ENCODE data around the gene ZFP69.

- RRBS, result no CpG with 5 or more reads among the region's 3 CpGs
These were observed 15.5 kb downstream of the ZMPSTE24 start for GRCh38 chr1:40273547-40273948.

DNA sequence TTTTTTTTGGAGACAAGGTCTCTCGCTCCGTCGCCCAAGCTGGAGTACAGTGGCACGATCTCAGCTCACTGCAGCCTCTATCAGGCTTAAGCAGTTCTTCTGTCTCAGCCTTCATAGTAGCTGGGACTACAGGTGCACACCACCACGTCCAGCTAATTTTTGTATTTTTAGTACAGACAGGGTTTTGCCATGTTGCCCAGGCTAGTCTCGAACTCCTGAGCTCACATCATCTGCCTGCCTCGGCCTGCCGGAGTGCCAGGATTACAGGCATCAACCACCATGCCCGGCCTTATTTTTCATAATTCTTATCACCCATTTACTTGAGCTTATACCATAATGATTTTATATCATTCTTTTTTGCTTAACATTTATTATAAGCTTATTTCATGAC, 13.3 kb downstream of the SMAP2 start:
- RRBS, result no CpG with 5 or more reads among the region's 9 CpGs

- RRBS, result 89% methylated on average over 3 of the region's 21 CpGs
These were observed 13.9 kb downstream of the SMAP2 start for GRCh38 chr1:40387255-40387971.

DNA sequence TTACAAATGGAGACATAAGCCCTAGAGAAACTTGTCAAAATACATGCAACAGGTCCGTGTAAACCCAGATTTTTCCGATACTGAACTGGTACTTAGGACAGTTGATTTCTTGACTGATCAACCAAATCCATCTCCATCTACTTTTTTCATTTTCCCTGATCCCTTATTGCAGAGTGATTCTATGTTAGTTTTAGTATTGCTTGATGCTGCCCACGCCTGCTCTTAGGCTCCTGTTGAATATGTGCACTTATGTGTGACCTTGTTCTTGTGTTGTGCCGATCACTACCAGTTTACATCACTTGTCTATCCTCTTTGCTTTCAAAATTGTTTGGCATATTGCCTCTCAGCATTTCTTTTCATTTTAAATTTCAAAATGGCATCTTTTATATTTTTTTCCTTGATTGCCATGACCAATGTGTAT, 28.2 kb downstream of the SMAP2 start:
- RRBS, result no CpG with 5 or more reads among the region's 4 CpGs

DNA sequence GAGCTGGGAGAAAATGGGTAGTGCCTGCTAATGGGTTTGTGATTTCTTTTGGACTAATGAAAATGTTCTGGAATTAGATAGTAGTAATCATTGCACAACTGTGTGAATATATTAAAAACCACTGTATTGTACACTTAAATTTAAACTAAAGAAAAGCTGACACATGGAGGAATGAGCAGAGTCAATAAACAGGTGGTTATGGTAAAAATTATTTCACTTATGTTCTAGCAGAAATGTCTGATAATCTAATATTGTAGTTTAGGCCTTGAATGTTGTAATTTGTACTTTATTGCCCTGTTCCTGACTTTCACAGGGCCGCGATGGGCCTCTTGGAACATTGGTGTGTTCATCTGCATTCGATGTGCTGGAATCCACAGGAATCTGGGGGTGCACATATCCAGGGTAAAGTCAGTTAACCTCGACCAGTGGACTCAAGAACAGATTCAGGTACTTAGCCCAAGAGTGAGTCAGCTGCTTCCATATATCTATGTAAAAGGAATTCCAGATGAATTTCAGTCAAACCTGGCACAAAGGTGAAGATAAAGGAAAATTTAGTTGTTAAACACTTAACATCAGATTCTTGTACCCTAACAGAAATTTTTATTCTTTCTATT, 33.0 kb downstream of the SMAP2 start:
- RRBS, result no CpG with 5 or more reads among the region's 4 CpGs

GRCh38 chr1:40410006-40411102, 36.8 kb downstream of the SMAP2 start:
- RRBS, result no CpG with 5 or more reads among the region's 5 CpGs

DNA sequence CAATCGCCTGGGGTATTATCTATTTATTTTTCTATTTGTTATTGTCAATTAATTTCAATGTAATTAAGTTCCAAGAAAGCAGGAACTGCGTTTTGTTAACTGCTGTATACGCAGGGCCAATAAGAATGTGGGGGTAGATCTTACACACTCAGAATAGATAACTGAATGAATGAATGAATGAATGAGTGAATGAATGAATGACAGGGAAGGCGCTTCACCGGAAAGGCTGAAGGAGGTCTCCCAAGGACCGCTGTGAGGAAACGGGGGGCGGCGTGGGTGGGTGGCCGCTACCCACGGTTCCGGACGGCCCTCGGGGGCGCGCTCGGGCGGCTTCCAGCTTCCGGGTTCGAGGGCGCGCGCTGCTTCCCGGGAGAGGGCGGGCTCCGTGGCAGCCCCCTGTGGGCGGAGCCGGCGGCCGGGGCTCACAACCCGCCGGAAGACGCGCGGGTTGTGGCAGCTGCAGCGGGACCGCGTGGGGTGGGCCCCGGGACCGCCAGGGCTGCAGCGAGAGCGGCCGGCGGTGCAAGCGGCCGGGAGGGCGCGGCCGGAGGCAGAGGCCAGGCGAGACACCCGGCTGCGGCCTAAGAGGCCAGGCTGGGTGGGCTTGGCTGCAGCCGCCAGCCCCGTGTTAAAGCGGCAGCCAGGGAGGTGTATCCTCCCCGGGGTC, at the start of gene ZFP69:
TSS of gene ZFP69 (plus strand) at position 426 of the 667 bp plus-strand sequence.
- RRBS, result 1% methylated on average over 29 of the region's 56 CpGs

DNA sequence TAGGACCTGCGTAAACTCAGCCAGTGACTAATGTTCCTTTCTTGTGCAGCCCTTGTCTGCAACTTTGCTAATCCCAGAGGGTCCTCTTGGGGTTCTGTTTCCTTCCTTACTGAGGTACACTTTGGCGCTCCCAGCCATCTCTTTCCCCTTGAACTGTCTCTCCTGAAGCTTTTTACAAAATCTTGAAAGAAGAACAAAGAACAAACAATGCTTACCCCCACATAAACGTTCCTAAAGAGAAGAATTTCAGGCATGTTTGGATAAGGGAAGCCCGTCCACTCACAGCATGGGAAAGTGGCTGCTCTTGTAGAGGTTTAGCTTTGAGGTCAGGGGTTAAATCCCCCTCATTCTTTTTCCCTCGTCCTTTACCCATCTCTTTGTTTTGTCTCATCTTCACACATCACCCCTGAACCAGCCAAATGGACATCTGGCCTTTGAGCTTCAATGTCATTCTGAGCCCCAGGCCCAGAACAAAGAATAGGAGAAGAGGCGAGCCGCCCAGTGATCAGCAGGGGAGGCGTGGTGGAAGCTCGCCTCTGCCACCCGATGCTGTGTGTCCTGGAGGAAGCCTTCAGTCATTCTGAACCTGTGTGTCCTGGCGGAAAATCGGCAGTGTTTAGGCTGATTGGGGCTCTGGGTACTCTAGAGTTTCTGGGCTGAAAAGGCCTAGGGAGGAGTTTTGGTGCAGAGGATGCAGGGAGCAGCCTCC, 37.2 kb downstream of the CITED4 start:
- RRBS, result no CpG with 5 or more reads among the region's 12 CpGs

DNA sequence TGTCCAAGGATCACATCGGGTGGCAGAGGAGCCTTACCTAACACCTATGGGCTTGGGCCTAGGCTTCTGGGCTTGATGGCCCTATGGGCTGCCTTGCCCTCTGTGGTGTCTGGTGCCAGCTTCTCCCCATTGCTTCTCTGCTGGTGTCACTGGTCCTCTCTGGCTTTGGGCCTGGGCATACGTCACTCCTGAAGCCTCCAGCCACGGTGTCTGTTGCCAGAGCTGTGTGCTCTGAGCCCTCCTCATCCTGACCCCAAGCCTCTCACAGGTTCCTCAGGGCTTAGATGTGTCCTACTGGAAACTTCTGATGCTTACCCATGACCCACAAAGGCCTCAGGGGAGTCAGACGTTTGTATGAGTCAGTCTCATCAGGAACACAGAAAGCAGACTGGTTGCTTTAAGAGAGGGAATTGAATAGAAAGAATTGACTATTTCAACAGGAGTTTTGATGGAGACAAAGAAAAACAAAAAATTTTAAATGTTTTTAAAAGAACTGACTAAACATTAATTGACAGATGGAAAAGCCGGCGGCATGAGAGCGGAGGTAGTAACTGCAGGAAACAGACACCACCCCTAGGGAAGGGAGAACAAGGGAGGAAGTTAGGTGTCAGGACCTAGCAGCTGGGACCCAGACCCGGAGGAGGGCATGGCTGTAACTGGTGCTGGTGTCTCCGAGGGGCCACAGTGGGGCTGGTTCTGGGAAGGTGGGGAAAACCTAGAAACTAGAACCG, 39.8 kb upstream of the CITED4 start:
- RRBS, result no CpG with 5 or more reads among the region's 10 CpGs

DNA sequence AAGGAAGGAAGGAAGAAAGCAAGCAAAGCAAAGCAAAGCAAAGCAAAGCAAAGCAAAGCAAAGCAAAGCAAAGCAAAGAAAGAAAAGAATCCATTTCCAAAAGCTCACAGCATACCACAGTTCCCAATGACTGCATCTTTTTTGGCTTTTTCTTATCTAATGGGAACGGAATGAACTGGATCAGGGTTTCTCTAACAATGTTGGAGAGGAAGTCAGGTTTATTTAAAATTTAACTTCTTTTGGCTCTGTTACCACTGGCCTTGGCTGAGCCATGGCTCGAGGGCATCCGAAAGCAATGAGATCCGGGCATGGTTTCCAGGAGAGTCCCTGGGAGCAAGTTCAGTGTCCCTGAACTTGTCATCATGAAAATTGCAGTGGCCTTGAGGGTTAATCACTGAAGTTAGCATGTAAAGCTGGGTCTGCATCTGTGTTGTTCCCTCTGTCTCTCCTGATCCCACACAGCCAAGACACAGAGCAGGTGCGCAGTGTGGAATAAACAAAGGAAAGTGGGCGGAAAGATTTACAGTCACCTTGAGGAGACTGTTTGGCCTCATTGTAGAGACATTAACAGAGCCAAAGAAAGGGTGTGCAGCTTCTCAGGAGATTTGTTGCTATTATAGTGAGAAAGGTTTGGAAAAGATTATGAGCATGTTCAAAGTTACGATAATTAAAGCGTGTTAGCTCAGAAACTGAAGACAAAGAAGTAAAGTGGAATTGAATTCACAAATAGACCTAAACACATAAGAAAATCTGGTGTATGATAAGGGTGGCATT, 34.4 kb upstream of the CTPS1 start:
- RRBS, result no CpG with 5 or more reads among the region's 8 CpGs

- RRBS, result no CpG with 5 or more reads among the region's 7 CpGs
These were observed 7.8 kb downstream of the CTPS1 start for GRCh38 chr1:40987118-40987883.

GRCh38 chr1:41149439-41149890, 92.6 kb downstream of the SCMH1 start:
- RRBS, result no CpG with 5 or more reads among the region's 2 CpGs

GRCh38 chr1:41168527-41169319, 73.4 kb downstream of the SCMH1 start:
- RRBS, result no CpG with 5 or more reads among the region's 6 CpGs

- RRBS, result no CpG with 5 or more reads among the region's 26 CpGs
These were observed 97.2 kb upstream of the EDN2 start for GRCh38 chr1:41581431-41582353.

DNA sequence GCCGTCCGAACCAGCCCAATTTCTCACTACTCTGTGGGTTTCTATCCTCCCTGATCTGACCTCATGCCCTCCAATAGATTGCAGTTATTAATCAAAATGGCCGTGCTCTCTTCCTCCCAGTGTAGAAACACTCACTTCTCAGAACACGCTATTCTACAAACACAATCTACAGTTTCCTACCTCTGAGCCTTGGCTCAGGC, 147.1 kb upstream of the EDN2 start:
- RRBS, result no CpG with 5 or more reads among the region's 4 CpGs

DNA sequence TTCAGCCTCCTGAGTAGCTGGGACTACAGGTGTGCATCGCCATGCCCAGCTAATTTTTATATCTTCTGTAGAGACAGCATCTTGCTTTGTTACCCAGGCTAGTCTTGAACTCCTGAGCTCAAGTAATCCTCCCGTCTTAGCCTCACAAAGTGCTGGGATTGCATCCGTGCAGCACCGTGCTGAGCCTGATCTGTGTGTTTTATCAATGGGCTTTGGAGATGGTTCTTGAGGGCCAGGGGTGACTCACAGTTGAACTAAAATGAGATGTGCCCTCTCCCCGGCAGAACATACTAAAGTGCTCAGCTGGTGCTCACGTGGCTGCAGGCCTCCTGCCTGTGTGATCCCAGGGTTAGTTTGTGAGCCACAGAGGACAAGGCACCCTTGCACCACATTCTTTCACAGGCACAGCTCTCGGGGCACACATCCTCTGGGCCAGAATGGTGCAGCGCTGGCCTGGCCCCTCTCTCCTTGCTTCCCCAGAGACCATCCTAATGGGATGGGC, 196.8 kb upstream of the EDN2 start:
- RRBS, result no CpG with 5 or more reads among the region's 8 CpGs

- RRBS, result no CpG with 5 or more reads among the region's 3 CpGs
These were observed 106.3 kb downstream of the HIVEP3 start for GRCh38 chr1:41812392-41812811.

- RRBS, result no CpG with 5 or more reads among the region's 7 CpGs
These were observed 18.1 kb downstream of the HIVEP3 start for GRCh38 chr1:41900500-41901135.

GRCh38 chr1:41916969-41917412, 1.7 kb downstream of the HIVEP3 start:
- RRBS, result no CpG with 5 or more reads among the region's 6 CpGs

DNA sequence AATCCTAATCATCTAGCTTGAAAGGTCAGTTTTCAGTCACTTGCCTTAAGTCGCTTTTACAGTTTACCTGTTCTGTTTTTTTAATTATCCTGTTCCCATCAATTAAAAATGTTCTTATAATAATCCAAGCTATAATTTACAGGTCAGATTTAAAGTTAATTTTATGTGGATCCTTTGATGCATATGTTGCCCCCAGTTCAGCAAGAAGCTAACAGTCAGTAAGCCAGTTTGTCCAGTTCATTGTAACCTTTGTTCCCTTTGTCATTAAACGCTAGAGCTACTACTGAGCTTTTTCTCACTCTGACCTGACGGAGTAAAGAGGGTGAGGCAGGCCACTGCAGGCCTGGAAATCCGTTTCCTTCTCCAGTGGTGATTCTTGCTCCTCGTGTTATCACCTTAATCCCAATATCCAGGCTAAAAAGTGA, 10.2 kb downstream of the YBX1 start:
- RRBS, result no CpG with 5 or more reads among the region's 5 CpGs

Measured in epithelial cell of prostate (primary cell).